Ascending aorta (tissue), 1 donor: ENCODE results near the gene ZNF408.

DNA sequence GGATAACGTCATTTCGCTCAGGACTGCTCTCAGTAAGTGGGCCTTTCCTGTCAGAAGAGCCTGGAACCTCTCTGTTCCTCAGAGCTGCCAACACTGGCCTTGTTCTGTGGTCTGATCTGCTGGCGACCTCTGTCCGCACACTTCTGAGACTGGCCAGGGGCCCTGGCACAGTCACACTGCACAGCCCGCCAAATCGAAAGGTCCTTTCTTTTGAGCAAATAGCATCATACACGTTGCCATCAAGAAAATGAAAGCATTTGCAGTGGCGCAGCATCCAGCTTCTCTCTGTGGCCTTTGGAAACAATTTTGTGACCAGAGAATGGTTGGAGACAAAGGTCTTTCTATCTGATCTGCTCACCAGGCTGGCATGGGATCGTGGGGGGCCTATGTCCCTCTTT lies 80.1 kb upstream of the SYT13 start:
- PRO-cap: no peak

- PRO-cap: no peak
These were observed 104.2 kb upstream of the SYT13 start for GRCh38 chr11:45390212-45390880.

DNA sequence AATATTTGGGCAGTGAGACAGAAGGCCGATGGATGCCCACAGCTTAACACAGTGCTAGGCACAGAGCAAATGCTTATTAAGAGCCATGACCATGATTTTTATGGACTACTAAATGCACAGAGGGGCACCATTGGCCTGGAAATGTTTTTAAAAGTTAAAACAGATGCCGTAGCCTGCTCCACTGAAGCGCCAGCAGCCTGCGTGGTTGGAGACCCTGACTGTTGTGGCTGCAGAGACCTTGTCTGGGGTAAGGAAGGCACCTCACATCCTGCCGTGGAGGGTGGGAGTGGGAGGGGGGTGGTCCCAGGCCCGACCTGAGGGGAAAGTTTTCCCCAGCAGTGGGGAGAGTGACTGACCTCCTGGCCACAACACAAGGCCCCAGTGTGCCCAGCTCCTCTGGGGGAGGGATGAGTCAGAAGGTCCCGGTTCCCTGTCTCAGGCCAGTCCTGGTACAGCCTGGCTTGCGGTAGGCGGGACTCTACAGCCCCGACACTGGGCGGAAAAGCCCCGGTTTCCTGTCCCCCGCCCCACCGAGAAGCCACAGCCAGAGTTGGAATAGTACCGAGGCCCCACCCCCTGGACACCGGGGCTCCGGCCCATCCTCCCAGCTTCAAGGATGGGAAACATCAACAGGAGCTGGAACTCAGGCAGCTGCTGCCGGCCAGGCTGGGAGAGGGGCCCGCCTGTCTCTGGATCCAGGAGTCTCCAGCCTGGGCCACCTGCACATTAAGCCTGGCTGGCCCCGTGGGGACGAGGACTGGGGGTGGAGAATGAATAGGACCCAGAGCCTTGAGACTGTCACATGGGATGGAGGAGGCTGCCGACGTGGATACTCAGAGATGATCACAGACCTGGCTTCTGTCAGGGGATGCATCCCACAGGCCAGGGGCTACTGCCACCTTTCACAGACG lies 6.9 kb downstream of the CHST1 start:
- PRO-cap: no peak

GRCh38 chr11:45745031-45745782 lies 59.7 kb upstream of the SLC35C1 start:
- PRO-cap: no peak

GRCh38 chr11:45771223-45771792 lies 33.6 kb upstream of the SLC35C1 start:
- PRO-cap: no peak

- PRO-cap: no peak
These were observed 3.1 kb downstream of the CRY2 start for GRCh38 chr11:45850271-45850842.

GRCh38 chr11:45871737-45872585 lies 13.5 kb upstream of the MAPK8IP1 start:
- PRO-cap: no peak

DNA sequence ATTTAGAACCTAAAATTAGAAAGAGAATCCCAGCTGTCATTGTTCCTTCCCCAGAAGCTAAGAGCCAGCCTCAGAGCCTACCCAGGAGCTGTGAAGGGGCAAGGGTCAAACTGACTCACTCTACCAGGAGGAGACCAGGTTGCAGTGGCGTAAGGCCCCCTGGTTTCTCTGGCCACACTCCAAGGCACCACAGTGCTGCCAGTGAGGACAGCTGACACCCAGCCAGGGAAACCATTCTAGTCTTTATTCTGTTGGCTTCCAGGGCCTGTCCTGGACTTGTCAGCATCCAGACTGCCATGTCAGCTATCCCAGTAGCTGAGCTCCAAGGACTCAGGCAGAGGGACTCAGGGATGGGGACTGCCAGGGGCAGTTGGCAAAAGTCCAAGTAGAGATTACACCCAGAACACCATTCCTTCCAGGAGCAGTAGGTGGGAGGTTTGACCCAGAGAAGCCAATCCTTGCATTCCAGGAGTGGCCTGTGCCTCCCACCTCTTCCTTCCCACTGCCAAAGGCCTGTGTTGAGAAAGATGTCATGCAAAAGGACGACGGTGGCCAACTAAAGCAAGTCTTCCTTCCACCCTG lies 3.7 kb upstream of the MAPK8IP1 start:
- PRO-cap: no peak

- PRO-cap: no peak
These were observed 5.3 kb downstream of the FREY1 start for GRCh38 chr11:45901699-45902157.

- PRO-cap: no peak
These were observed 61.8 kb downstream of the LARGE2 start for GRCh38 chr11:45984210-45984686.

- PRO-cap: no peak
These were observed 71.9 kb downstream of the LARGE2 start for GRCh38 chr11:45994176-45994975.

GRCh38 chr11:46243029-46244106 lies 34.1 kb upstream of the CREB3L1 start:
- PRO-cap: bidirectional peak, plus-strand start at chr11:46243516, minus-strand start at chr11:46243383

DNA sequence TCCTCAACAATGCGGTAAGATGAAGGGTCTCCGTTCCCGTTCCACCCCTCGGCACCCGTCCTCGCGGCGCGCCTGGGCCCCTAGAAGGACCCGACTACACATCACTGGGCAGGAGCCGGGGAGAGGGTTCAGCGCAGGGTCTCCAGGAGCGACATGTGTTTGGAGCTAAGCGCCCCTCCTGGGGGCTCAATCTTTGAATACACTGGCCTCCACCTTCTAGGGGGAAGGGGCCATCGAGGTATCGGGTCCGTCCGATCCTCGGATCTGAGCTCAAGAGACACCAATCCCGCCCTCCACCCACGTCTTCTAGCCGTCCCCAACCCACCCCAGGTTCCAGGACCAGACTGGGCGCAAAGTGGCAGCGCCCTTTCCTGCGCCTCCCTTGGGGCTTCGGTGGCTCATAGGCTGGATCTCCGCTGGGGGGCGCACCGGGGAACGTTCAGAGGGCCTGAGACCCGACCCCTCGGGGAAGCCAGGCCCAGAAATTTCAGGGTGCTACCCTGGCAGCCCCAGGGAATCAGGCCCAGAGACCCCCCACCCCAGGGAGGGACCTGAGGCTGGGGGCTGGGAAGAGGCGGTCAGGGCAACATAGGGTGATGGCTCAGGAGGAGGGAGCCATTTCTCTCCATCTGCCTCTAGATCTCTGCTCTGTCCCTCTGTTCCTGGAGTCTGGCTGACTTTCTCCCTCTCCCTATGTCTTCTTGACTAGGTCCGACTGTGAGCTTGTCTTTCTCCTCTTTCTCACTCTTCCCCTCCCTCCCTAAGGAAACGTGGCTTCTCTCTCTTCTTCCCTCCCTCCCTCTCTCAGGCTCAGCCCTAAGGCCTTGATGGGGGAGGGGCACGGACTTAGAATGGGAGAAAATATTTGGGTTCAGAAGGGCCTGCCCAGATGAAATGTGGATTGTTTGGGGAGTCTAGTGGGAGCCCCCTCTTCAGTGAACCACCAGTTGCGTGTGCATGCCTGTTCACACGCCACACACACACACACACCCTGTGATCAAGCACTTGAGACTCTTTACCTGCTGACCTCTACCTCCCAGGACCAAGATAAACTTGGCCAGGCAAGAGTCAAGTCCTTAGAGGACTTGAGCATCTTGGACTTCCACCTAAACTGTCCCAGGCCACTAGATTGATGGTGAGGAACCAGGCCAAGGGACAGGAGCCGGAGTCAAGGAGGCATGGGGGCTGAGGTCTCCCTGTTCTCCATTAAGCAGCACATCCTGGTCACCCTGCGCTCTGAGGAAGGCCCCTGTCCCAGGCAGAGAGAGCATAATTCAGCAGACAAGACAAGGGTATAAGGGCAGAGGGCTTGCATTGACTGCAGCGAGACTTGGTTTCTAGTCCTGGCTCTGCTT lies 1.2 kb downstream of the CREB3L1 start:
- PRO-cap: no peak

DNA sequence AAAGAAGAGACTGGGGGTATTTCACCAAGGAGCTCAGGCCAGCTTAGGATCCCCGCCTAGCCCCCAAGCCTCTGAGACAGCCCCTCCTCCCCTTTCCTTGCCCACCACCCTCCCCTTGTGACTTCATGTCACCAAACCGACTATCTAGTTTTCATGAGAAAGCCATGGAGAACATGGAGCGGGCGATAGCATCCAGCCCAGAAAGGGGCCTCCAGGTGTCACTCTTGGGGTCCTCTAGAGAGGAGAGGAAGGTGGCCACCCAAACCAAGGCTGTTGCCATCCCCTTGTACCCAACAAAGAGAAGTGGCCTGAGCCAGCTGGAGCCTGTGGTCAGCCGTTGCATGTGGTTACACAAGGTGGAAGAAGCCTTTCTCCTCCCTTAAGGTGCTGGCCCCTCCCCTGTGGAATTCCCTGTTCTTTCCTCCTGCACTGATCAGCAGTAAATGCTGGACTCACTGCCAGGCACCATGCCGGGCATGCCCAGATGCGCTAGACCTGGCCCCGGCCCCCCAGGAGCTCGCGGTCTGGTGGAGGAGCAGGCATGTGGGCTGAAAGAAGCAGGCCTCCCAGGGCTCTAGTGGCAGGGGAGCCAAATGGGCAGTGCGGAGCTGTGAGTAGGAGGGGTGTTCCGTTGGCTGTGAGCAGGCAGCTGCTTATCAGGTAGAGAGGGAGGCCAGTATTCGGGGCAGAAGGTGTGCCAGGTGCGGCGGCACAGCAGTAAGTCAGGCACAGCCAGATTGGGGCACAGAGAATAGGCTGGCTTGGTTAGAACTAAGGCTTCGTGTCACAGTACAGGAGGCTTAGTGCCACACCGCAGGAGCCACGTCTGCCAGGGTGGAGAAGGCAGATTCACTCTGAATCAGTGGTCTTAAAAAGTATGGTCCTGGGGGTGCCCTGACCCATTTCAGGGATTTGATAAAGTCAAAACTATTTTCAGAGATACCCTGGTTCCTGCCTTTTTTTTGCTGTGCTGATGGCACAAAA lies 10.2 kb downstream of the DGKZ start:
- PRO-cap: no peak

GRCh38 chr11:46383943-46384566 lies 2.6 kb downstream of the MDK start:
- PRO-cap: no peak

GRCh38 chr11:46434815-46435369 lies 43.3 kb upstream of the CHRM4 start:
- PRO-cap: no peak

- PRO-cap: no peak
These were observed 3.2 kb downstream of the ARHGAP1 start for GRCh38 chr11:46697166-46697682.

- PRO-cap: no peak
These were observed 1.8 kb downstream of the ARHGAP1 start for GRCh38 chr11:46698516-46699119.

- PRO-cap: unidirectional peak, minus-strand start at chr11:46700573; unidirectional peak, plus-strand start at chr11:46701063
These were observed at the start of gene ZNF408 for GRCh38 chr11:46700451-46701365. TSS of gene ZNF408 (plus strand) at chr11:46701031.

GRCh38 chr11:46826094-46827054 lies 19.7 kb downstream of the CKAP5 start:
- PRO-cap: unidirectional peak, minus-strand start at chr11:46826818